Measurements from ENCODE around the gene STRBP.

GRCh38 chr9:123033907-123034195 lies 384 bp downstream of the GPR21 start:
- PRO-cap = no peak
- RAMPAGE, long total RNA, 4 experiments = no peak in any of the 4 experiments

- PRO-cap = no peak
- RAMPAGE, long total RNA, 4 experiments = no peak in any of the 4 experiments
Observed at GRCh38 chr9:123069984-123070672, 36.7 kb downstream of the GPR21 start.

DNA sequence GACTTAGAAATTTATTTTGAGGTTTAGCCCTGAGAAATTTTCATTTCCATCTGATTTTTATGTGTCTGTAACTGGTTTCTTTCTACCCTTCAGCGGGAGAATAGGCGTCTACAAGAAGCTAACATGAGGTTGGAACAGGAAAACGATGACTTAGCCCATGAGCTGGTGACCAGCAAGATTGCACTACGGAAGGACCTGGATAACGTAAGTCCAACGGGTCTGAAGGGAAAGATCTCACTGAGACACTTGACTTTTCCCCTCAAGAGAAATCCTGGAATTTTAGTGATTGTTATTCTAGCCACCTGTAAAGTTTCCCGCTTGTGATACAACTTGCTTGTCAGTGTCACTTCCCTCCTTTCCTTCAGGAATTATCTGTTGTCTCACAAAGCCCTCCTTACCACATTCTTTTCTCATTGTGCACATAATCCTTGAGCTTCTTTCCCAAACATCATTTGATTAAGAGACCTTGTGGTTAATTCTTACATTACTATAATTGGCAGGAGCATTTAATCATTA lies 56.8 kb downstream of the GPR21 start:
- PRO-cap = no peak
- RAMPAGE, long total RNA, 4 experiments = no peak in any of the 4 experiments

GRCh38 chr9:123139303-123139691 lies 105.8 kb downstream of the GPR21 start:
- PRO-cap = no peak
- RAMPAGE, long total RNA, 4 experiments = no peak in any of the 4 experiments

- PRO-cap = no peak
- RAMPAGE, long total RNA, 4 experiments = no peak in any of the 4 experiments
Observed at GRCh38 chr9:123202735-123203073, 65.7 kb downstream of the STRBP start.

- PRO-cap = no peak
- RAMPAGE, long total RNA, 4 experiments = start-site peak on the minus strand in 1 of 4 experiments, at chr9:123222365-123222436 at its widest, 5 reads per replicate
Observed at GRCh38 chr9:123222224-123222529, 46.2 kb downstream of the STRBP start.

DNA sequence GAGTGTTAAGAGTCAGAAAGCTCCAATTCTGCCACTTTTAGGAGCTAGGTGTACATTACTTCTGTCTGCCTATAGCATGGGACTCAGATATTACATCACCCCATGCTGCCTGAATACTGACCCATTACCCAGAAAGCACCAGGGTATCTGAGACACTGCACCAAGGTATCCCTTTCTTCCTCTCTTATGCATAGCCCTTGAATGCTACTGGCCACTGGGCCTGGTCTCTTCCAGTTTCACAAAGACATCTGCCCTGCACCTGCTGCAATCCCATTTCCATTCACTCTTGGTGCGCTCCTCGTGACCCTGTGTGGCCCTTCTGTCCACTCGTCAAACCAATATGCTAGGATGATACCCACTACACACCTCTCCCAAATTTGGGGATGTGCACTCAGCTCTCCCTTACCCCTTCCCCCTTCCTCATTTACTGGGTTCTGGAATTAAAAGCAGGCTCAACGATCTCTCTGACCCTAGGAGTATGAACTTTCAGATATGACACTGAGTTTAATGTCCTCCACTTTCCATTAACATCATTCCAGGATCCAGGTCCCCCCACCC lies 2.4 kb downstream of the STRBP start:
- PRO-cap = no peak
- RAMPAGE, long total RNA, 4 experiments = no peak in any of the 4 experiments

- PRO-cap = unidirectional peak, minus-strand start at chr9:123268522
- RAMPAGE, long total RNA, 4 experiments = no peak in any of the 4 experiments
Observed at GRCh38 chr9:123267853-123269158, at the start of gene STRBP. Gene STRBP (minus strand): TSS chr9:123268586.

- PRO-cap = no peak
- RAMPAGE, long total RNA, 4 experiments = no peak in any of the 4 experiments
Observed at GRCh38 chr9:123329204-123329621, 26.8 kb upstream of the CRB2 start.

DNA sequence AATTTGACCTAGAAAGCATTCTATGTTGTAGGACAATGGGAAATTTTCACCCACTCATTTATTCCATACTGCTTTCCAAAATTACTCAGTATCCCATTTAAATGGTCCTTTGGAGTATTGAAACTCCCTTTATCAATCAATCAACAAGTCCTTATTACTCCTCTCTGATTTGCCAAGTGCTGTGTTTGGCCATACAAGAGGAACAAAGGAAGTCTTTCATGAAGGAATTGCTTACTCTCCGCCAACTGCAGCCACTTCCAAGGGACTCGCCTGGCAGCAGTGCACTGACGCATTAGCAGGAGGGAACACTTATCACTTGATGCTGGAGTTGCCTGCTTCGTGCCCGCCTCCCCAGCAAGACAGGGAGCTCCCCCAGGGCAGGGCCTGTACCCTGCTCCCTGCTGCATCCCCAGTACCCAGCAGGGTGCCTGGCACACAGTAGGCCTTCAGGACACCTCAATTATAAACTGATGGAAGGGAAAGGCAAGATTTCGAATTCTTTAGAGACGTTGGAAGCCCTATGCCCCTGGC lies 97.8 kb downstream of the CRB2 start:
- PRO-cap = no peak
- RAMPAGE, long total RNA, 4 experiments = no peak in any of the 4 experiments

DNA sequence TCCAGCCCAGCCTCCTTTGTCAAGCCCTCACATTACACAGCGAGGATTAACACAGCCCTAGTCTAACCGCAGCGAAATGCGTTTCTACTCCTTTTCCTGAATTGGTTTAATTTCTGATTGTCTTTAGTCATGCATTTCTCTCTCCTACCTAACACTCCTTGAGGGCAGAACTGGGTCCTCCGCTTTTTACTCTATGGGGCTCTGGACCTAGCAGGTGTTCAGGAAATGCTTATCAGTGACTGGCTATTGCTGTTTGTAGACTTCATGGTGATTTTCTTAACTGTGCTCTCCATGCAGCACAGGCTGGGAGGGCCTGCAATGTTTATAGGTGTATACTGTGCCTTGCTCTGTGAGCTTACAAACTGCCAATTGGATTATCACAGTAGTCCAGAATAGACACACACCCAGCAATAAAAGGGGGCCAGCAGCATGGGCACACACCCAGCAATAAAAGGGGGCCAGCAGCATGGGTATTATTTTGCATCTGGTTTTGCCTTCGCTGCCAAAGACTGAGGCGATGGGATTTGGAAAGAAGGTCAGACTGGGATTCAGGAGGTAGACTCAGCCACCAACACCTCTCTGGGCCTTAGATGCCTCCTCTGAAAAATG lies 99.9 kb downstream of the CRB2 start:
- PRO-cap = no peak
- RAMPAGE, long total RNA, 4 experiments = no peak in any of the 4 experiments

GRCh38 chr9:123534755-123535397 lies 178.9 kb downstream of the CRB2 start:
- PRO-cap = no peak
- RAMPAGE, long total RNA, 4 experiments = no peak in any of the 4 experiments

DNA sequence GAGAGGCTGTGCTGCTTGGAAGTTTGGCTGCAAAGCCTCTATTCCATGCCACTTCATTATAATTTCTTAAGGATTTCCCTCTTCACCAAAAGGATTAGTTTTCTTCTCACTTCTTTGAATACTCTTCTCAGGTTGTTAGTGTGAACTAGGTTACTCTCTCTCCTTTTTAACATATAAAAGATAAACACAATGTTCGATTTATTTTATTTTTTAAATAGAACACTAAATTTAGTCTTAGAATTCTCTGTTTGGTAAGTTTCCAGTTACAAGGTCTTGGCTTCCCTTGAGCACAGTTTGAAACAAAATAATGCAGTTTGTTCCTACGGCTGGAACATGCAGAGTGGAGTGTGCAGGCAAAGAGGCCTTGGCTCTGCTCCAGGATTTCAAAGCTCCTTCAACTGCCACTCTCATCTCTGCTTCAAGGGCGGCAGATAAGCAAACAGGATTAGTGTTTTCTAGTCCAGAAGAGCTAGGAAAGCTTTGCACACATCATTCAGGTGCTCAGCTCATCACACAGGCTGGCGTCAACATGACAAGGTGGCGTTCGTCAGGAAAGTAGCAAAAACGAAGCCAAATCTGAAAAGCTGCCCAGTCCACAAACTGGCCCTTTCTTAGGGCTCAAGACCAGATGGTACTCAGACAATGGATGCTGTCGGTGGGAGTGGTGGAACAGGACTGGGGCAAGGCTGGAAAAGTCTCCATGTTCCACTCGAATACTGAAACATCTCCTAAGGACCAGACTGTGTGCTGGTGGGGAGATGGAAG lies 286.6 kb downstream of the CRB2 start:
- PRO-cap = no peak
- RAMPAGE, long total RNA, 4 experiments = no peak in any of the 4 experiments

GRCh38 chr9:123928904-123929671 lies 838 bp downstream of the DENND1A start:
- PRO-cap = no peak
- RAMPAGE, long total RNA, 4 experiments = no peak in any of the 4 experiments

- PRO-cap = no peak
- RAMPAGE, long total RNA, 4 experiments = no peak in any of the 4 experiments
Observed at GRCh38 chr9:124242170-124242832, 15.4 kb upstream of the NEK6 start.

DNA sequence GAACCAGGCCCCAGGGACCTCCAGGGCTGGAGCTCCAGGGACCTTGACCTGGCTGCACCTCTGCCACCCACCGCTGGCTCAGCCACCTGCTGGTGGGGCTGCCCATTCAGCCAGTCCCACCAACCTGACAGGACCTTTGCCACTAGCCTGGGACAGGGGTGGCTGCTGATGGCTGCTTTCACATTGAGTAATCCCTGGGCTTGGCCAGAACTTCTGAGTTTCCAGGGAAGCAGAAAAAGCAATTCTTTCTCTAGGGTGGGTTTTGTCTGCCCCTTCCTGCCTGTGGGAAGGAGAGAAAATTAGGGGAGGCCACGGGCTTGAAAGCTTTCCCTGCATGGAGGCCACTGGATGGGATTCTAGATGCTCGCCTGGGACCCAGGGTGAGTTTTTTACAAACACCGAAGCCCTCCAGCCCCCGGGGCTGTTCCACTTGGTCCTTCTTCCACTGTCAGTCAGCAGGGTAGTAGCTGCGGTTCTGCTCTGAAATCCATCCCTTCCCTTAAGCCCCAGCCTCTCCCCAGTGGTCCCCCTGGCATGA lies 34.5 kb downstream of the NEK6 start:
- PRO-cap = no peak
- RAMPAGE, long total RNA, 4 experiments = no peak in any of the 4 experiments

- PRO-cap = no peak
- RAMPAGE, long total RNA, 4 experiments = no peak in any of the 4 experiments
Observed at GRCh38 chr9:124309572-124310130, 51.9 kb downstream of the NEK6 start.

DNA sequence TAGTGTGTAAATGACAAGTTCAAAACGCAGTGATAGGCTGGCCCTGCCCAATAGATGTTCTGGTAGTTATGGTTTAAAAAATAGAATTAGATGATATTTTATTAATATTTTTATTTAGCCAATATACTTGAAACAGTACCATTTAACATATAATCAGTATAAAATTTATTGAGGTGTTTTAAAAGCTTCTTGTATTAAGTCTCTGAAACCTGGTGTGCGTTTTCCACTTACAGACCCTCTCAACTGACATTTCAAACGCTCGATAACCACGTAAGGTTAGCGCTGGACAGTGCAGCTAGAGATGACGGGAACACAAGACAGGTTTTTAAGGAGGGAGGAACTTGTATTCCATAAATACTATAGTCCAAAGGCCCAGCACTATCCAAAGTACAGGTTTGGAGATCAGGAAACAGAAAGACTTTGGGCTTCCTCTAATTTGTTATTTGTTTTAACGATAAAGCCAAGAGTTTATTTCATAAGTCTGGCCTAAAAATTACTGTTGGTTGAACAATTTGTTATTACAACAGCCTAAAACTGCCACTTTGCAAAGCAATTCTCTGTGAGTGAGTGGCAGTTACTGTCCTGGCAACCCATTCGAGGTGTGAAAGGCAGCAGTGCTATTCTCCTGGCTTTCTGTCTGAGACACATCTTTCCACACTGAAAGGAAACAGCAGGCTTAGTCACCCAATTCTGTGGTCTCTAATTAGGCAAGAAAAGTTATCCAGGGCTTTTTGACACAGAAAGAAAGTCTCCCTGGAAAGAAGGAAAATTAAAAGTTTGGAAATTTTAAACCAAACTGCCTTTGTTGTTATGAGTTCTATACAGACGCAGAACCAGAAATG lies 34.2 kb downstream of the PSMB7 start:
- PRO-cap = no peak
- RAMPAGE, long total RNA, 4 experiments = no peak in any of the 4 experiments

GRCh38 chr9:124506383-124506952 lies 731 bp downstream of the NR5A1 start:
- PRO-cap = no peak
- RAMPAGE, long total RNA, 4 experiments = no peak in any of the 4 experiments

DNA sequence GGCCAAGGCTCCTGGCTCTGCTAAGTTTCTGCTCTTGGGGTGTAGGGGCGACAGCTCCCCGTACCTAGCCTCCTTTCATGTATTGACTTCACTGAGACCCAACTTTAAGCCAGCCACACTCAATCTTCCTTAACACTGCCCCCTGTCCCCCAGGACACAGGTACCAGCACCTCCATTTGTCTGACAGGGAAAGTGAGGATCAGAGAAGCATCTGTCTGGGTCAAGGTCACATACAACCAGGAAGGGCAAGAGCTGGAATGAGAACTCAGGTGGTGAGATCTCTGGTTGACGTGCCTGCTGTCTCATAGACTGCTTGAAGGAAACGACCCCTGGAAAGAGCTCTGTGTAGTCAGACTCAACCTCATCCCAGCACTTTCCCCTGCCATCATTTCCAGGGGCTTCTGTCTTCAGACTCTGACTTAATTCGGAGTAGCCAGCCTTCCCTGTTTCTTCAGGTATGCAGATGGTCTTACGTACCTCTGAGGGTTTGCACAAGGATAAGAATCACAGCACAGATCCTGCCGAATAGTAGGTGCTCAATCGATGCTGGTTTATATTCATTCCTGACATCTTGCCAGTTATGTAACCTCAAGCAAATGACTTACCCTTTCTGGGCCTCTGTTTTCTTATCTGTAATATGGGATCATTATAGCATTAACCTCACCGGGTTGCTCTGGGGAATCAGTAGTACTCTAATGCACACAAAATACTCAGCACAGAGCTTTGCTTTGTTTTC lies 7.4 kb upstream of the NR5A1 start:
- PRO-cap = no peak
- RAMPAGE, long total RNA, 4 experiments = no peak in any of the 4 experiments

Measured in suprapubic skin (tissue), 4 donors.